Pericardium (tissue), 1 donor: ENCODE measurements around a stretch of chr5.

GRCh38 chr5:142441491-142442139 lies 116.8 kb upstream of the SPRY4 start:
- RRBS: no CpG with 5 or more reads among the region's 14 CpGs

- RRBS: no CpG with 5 or more reads among the region's 9 CpGs
Measured at GRCh38 chr5:142644701-142645359, 41.1 kb downstream of the FGF1 start.

- RRBS: no CpG with 5 or more reads among the region's 3 CpGs
Measured at GRCh38 chr5:142903375-142903882, 133.3 kb downstream of the ARHGAP26 start.

GRCh38 chr5:142969572-142970066 lies 199.4 kb downstream of the ARHGAP26 start:
- RRBS: no CpG with 5 or more reads among the region's 3 CpGs

DNA sequence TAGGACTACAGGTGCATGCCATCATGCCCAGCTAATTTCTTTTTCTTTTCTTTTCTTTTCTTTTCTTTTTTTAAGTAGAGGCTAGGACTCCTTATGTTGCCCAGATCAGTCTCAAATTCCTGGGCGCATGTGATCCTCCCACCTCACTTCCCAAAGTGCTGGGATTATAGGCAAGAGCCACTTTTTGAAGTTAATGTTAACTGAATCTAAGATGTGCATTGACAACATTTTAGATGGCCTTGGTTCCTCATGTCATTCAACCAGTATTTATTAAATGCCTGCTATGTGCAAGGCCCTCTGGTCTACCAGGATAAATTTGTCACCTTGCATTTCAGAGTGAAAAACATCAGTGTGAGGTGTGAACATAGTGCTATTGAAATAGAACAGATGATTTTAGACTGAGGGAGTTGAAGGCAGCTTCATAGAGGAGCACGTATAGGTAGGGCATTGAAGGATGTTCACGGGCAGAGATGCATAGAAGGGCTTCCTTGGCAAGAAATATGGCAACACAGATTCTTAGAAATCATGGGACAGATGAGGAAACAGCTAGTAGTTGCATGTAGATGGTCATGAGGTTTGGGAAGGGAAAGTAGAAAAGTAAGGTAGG lies 223.7 kb downstream of the ARHGAP26 start:
- RRBS: no CpG with 5 or more reads among the region's 3 CpGs

DNA sequence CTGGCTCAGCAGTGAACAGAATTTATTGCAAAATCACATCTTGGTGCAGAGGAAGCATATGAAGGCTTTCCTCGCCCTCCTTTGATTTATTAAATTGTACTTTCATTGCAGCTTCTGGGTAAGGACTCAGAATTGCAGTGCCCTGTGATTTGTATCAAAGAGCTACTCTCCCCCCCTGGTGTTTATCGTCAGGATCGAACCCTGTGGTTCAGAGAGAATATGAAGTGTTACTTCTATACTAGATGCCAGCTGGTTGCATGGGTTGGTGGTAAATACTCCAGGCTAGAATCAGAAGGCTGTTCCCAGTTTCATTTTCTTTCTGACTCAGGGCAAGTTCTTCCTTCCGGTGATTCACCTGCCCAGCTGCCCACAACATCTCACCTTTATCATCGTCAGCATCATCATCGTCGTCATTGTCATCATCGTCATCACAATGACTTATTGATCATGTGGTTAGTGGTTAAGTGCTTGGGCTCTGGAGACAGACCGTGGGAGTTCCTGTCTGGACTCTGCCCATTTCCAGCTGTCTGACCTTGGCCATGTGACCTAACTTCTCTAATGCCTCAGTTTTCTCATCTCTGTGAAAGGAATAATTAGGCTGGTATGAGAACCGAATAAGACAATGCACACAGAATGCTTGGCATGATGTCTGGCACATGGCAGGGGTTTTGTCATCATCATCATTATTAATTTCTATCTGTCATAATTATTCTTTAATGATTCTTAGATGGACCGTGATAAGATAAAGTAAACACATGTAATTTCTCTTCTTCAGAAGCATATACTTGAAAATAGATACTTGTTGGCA lies 238.9 kb downstream of the ARHGAP26 start:
- RRBS: no CpG with 5 or more reads among the region's 11 CpGs

DNA sequence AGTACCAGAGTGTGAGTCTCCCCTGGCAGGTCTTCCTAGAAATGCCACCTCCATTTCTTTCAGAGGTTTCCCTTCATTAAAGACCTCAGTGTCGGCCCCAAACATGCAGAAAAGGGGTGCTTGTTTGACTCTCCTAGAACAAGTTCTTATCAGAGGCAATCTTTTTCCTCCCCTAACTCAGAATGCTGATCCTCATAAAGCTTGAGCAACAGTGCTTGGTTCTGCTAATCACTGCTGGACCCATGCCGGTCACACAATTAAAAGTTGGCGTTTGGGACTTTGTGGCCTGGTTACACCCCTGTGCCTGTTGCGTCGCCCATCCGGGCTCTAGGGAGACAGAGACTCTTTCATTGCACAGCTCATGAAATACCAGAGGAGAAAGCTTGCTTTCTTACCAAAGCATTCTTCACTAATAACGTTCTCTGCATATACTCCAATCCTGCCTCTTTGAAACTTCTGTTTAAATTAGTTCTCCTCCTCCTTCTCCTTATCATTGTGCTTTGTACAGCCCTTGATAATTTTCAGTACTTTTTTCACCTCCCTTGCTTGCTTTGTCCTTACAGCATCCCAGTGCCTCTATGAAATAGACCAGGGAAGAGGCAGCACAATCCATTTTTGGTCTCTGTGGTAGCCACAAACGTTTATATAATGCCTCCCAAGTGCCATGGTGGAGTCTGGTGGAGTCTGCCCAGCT lies 301.0 kb downstream of the NR3C1 start:
- RRBS: 41% methylated on average over 5 of the region's 8 CpGs

DNA sequence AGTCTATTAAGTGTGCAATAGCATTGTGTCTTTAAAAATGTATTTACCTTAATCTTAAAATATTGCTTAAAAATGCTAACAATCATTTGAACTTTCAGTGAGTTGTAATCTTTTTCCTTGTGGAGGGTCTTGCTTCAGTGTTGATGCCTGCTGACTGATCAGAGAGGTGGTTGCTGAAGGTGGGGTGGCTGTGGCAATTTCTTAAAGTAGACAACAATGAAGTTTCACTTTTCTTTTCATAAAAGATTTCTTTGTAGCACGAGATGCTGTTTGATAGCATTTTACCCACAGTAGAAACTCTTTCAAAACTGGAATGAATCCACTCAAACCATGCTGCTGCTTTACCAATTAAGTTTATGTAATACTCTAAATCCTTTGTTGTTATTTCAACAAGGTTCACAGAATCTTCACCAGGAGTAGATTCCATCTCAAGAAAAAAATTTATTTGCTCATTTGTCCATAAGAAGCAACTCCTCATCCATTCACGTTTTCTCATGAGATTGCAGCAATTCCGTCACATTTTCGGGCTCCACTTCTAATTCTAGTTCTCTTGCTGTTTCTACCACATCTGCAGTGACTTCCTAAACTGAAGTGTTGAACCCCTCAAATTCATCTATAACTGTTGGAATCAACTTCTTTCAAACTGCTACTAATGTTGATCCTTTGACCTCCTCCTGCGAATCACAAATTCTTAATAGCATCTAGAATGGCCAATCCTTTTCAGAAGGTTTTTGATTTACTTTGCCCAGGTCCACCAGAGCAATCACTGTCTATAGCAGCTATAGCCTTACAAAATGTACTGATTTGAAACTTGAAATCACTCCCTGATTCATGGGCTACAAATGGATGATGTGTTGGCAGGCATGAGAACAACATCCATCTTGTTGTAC lies 50.6 kb downstream of the NR3C1 start:
- RRBS: no CpG with 5 or more reads among the region's 5 CpGs

GRCh38 chr5:143399957-143401081 lies 3.2 kb downstream of the NR3C1 start:
- RRBS: no CpG with 5 or more reads among the region's 16 CpGs

DNA sequence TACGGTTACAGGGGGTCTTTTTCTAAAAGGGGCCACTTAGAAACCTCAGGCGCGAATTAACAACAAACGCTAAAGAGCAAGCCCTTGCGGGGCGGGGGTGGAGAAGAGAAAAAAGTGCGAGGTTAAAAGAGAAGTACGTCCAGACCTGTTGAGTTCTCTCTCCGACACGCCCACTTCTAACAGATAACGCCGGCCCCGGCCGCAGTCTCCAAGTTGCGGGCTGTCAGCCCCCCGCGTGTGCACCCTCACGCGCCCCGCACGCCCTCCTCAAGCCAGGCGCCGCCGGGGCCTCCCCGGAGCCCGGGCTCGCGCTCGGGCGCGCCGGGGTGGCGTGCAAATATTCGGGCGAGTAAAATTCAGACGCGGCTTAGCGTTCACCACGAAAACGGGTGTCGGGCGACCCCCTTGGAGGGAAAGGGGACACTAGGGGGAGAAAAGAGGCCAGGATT lies 1.0 kb downstream of the NR3C1 start:
- RRBS: 0% methylated on average over 9 of the region's 42 CpGs

DNA sequence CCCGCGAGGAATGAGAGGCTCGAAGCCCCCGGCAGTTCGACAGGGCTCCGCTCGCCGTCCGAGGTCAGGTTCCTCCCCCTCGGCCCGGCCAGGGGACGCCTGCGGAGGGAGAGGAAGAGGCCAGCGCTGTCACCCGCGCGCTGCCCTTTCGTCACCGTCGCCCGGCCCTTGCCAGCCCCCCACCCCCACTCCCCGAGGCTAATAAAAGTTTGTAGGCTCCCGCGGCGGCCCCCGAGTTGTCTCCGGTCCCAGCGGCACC lies 651 bp downstream of the NR3C1 start:
- RRBS: 2% methylated on average over 22 of the region's 28 CpGs

GRCh38 chr5:143582921-143583428 lies 179.5 kb upstream of the NR3C1 start:
- RRBS: no CpG with 5 or more reads among the region's 7 CpGs

DNA sequence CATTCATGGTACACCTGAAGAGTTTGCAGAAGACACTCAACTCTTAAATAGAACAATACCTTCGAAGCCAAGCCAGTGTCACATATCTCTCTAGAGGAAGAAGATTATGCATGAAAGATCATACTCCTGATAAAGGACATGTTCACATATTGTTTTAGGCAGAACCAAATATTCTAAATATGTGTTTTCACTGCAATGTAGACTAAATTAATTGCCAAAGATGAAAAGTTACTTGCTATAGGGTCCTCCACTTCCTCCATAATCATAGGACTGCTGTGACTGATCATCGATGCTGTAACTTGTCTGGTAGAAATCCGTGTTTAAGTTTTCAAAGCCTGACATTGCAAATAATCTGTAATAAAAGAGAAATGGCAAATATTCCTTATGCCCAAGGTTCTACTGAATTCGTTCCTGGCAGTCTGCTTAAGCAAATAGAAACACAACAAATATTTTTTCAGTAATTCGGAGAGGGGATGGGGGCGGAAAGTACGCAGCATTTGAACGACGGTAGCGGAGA lies 787 bp downstream of the YIPF5 start:
- RRBS: no CpG with 5 or more reads among the region's 10 CpGs

DNA sequence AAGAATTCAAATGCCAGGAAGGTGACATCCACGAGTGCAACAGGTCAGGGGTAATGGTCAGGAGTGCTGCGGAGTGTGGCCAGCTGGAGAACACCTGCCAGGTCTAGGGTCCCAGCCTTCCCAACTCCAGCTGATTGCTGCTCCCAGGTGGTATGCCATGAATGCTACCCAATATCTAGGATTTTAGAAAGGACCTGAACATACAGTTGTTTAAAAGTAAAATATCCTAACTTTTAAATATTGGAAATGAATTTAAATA lies 617.0 kb downstream of the PRELID2 start:
- RRBS: no CpG with 5 or more reads among the region's 2 CpGs

DNA sequence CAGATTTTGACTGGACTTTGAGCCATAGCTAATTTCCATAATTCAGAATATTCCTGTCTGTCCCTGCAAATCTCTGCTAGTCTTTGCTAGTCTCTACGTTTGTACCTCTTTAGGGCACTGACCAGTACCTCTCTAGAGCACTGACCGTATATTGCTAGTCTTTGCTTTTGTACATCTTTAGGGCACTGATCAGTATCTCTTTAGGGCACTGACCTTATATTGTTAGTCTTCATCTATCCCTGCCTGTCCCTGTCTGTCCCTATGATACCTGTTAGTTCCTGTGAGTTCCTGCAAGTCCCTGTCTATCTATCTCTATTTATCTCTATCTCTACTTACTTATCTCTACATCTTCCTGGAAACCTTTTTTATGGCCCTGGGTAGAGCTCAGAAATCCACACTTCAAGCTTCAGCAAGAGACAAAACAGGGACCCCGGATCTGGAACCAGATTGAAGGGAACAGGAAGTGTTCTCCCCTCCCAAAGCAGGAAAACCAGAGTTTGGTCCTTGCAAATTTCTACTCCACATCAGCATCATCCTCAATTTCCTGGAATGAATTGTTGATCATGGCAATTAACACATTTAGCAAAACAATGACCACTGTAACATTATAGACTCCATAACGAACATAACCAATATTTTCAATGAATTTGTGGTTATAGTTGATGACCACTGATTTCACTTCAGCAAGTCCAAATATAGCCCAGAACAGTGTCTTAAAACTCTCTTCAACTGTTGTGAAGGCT lies 107.0 kb downstream of the PRELID2 start:
- RRBS: no CpG with 5 or more reads among the region's 4 CpGs

GRCh38 chr5:145754469-145755019 lies 80.6 kb downstream of the PRELID2 start:
- RRBS: no CpG with 5 or more reads among the region's 1 CpG

DNA sequence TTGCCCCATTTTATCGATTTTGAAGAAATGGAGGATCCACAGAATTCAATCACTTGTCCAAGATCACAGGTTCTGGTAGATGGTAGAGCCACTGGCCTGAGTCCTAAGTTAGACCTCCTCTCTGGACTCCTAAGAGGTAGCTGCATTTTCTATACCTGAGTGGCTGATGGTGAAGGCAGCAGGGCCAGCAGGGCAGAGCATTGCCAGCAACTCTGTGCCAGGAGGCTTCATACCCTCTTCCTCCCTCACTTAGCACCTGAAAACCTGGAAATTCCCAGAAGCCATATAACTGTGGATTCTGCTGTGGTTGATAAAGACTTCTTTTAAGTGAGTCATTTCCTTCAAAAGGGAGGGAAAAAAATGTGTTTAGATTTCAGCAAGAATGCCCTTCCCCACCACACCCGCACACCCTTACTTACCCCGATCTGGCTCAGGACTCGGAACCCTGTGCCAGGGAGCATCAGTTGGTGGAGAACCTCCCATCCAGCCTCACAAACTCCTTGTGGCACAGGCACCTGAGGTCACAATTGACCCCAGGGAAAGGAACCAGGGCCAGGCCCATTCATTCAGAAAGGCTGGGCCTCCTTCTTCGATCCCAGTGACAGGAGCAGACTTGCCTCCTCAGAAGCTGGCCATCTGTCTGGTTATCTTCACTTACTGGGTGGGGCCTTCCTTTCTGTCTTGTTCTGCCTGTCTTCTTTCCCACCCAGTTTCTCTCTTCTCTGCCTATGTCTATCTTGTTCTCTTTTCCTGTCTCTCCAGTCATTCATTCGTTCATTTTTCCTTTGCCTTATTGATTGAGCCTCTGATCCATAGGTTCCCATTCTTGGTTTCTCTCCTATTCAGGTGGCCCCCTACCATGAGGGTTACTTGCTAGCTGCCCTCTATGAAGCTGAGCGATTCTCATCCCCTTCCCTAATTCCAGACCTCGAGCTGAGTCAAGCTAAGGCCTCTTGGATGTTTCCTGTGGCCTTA lies 62.6 kb downstream of the PLAC8L1 start:
- RRBS: no CpG with 5 or more reads among the region's 8 CpGs

GRCh38 chr5:146877047-146877311 lies 1.6 kb downstream of the PPP2R2B start:
- RRBS: no CpG with 5 or more reads among the region's 2 CpGs

GRCh38 chr5:147305149-147305583 lies 70.3 kb downstream of the STK32A start:
- RRBS: no CpG with 5 or more reads among the region's 9 CpGs

DNA sequence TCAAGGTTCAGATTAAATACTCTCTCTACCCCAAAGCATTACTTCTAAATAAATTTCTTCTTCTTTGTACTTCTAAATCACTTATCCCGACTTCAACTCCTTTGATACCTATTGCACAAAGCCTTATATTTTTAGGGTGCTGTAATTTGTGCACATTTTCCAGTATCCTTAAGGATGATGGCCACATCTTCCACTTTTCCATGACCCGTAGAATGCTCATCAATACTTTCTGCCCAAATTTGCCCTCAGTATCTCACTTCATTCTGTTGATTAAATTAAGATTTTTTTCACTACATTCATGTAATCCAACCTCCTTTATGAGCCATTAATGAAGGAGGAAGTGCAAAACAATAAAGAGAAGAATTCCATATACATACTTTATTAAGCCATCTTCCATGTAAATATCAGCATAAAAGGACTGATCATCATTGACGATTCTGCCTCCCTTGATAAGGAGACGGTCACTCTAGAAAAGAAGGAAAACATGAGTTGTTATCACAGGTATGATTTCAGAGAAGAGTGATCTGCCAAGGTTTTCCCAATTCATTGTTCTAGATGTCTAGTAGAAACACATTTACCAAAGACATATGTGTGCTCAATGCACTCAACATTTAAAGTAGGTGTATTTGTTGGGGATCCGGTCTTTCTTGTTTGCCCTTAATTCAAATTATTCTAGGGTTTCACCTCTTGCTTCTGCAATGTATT lies 85.2 kb downstream of the DPYSL3 start:
- RRBS: no CpG with 5 or more reads among the region's 5 CpGs